ENCODE measurements around a stretch of chr14.

GRCh38 chr14:63295116-63295945 is 23.4 kb downstream of the GPHB5 start:
- RRBS, 2 experiments: no CpG with 5 or more reads among the region's 11 CpGs

DNA sequence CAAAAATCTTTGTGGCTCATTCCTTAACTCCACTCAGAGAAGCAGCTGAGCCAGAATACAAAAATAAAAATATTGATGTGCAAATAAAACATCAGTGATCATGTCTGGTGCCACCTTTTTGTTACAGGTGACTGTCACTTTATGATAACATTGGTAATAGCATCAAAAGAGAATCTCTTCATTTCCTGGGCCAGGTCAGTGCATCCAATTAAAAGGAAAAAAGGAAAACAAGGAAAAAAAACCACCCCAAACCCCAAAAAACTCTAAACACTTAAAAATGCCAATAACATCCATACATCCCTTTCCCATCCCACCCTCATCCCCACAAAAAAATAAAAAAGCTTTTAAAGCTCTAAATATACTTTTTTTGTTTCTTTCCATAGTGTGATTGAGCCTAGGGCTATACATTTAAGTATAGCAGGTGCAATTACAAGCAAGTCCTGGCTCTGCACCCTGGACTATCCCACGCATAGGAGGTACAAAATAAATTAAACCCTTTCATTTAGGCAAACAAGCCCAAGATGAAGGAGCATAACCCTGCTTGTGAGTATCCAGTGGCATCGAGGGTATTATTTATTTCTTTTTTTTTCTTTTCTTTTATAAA is 53.7 kb upstream of the GPHB5 start:
- RRBS, 2 experiments: no CpG with 5 or more reads among the region's 2 CpGs

DNA sequence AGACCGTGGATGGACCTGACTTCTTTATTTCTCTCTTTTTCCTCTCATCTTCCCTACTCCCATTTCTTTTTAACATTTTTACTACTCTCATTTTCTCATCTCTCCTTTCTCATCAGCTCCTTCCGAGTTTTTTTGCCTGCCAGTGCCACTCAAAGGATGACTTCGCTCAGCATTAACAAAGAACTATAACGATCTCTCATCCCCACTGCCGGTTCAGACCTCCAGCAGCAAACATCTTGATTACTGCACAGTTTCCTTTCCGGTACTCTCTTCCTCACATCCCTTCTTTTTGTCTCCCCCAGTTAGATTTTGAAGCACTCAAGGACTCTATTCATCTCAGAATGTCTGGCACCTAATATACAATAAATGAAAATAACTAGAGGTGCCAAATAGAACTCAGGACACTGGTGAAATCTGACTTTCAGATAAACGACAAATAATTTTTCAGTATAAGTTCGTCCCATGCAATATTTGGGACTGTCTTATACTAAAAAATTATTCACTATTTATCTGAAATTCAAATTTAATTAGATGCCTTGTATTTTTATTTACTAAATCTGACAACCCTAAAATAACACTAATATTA is 109.3 kb upstream of the GPHB5 start:
- RRBS, 2 experiments: 86% methylated on average over 1 of the region's 8 CpGs; no CpG with 5 or more reads in 1 of the 2 experiments

DNA sequence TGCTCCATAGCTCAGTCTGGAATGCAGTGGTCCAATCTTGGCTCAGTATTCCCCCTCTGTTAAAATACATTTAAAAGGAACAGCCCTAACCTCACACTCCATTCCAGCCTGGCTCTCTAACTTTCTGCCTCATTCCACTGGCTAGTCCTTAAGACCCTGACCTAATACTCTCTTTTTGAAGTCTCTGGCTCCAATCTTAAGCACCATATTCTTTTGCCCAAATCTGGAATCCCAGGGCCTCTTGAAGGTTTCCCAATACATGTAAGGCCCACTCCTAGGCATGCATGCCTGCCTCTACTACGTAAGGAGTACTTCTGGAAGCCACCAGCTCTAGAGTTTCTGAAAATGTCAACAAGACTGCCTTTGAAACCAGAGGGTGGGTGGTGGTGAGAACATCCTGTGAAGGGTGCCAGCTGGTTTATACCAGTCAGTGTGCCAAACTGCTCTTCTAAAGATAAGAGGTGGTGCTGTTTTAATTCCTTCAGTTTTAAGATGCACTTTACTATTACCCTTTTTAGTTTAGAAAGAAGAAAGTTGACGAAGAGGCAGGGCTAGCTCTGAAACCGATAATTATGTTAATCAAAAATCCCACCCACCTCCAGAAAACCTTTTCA is 8.6 kb upstream of the WDR89 start:
- RRBS, 2 experiments: no CpG with 5 or more reads among the region's 3 CpGs

DNA sequence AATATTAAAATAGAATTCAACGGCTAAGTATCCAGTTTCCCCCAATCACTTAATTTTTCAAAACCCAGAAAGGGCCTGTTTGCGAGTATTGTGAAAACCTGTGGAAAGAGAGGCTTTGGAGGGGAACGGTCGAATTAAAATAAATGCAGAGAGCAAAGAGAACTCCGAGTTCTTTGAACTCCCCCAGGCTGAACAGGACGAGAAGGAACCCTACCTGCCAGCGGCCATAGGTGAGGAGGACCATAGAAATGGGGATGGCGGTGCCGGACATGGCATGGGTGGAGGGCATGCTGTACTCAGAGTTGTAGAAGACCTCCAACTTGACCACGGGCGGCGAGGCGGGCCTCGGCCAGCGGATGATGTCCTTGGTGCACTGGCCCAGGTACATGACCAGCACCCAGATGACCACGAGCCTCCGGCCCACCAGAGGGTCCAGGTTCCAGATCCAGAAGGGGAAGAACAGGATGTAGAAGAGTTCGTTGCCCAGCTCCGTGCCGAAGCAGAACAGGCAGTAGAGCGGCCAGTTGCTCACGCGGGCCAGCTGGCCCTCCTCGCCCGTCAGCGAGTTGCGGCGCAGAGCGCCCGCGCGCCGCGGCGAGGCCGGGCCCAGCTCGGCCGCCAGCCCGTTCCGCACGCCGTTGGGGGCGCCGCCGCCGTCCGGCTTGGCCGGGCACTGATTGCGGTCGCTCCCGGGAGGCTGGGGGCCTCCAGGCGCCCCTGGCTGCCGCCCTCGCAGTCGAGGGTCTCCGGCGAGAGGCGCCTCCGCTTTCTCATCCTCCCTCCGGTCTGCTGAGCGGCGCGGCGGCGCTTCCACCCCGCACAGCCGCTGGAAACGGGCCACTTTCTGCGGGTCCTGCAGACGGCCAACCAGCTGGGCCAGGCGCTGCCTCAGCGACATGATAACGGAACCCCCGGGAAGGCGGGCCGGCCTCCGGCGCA is 549 bp downstream of the SGPP1 start:
- RRBS, 2 experiments: under 1 to 1% methylated on average over 20 of the region's 78 CpGs

DNA sequence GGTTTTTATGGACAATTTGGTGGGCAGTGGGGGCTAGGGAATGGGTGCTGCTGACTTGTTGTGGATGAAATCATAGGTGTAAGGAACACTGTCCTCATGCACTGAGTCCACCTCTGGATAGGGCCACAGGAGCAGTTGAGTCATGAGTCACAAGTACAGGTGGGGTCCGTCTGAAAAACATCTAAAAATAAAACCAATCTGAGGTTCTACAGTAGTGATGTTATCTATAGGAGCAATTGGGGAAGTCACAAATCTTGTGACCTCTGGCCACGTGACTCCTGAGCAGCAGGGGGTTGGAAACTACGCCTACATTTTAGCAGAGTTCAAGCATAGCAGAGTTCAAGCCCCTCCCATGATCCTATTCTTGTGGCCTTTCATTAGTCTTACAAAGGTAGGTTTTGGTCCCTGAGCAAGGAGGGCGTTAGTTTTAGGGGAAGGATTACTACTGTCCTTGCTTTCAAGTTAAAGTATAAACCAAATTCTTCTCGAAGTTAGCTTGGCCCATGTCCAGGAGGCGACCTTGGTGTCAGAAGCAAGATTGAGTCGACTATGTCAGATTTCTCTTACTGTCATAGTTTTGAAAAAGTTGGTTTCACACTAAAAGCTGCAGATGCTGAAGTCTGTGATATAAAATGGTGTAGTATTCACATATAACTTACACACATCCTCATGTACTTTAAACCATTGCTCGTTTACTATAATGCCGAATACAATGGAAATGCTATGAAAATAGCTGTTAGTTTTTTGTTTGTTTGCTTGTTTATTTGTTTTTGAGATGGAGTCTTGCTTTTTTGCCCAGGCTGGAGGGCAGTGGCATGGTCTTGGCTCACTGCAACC is 18.3 kb upstream of the SGPP1 start:
- RRBS, 2 experiments: no CpG with 5 or more reads among the region's 9 CpGs

GRCh38 chr14:63936613-63937498 is 84.1 kb downstream of the SYNE2 start:
- RRBS, 2 experiments: no CpG with 5 or more reads among the region's 11 CpGs

DNA sequence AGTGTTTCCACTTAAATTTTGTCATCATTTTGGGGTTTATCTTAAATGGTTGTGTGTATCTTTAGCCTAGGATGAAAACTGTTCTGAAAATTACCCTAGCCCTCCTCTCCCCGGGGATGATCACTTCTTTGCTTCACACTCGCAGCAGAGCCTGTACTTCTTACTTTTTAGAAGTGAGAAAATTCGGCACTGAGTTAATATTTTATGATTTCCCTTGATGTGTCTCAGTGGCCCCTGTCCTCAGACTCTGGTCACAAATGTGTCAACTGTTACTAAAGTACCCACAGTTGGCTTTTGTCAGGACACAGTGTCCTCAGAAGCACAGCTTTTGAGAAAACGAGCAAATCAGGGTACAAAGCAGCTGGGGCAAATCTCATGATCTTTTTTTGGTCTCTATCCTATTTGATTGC is 142.4 kb downstream of the SYNE2 start:
- RRBS, 2 experiments: no CpG with 5 or more reads among the region's 4 CpGs

GRCh38 chr14:64024740-64025551 is 172.1 kb downstream of the SYNE2 start:
- RRBS, 2 experiments: no CpG with 5 or more reads among the region's 2 CpGs

DNA sequence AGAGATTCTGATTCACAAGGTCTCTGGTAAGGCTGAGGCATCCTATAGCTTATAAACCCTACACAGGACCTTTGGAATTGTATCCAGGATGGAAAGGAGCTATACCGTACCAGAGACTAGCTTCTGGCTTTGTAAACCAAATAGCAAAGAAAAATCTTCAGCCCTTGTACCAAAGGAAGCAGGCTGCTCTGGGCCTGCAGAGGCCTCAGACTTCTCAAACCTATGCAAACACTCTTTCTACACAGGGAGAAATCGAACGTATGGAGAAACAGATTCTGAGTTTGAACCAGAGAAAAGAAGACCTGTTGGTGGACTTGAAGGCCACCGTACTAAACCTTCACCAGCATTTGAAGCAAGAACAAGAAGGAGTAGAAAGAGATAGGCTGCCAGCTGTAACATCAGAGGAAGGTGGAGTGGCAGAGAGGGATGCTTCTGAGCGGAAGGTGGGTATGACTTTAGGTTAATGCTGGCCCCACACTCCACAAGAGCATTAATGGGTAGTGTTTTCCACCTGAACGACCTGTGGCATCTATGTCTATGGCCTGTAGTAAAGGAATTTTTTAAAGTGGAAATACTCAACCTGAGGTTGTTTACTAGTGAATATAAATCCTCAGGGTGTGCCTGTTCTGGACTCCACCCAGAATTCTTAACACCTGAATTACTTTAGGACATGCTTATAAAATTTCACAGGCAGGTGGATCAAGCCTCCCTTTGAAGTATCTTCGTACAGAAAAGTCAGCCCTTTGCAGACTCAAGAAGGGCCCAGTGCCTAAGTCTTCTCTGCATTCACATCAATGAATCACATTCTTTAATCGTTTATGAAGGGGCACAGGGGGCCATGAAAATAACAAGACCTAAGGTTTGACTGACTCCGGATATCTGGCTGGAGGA is 196.2 kb downstream of the ESR2 start:
- RRBS, 2 experiments: no CpG with 5 or more reads among the region's 9 CpGs

DNA sequence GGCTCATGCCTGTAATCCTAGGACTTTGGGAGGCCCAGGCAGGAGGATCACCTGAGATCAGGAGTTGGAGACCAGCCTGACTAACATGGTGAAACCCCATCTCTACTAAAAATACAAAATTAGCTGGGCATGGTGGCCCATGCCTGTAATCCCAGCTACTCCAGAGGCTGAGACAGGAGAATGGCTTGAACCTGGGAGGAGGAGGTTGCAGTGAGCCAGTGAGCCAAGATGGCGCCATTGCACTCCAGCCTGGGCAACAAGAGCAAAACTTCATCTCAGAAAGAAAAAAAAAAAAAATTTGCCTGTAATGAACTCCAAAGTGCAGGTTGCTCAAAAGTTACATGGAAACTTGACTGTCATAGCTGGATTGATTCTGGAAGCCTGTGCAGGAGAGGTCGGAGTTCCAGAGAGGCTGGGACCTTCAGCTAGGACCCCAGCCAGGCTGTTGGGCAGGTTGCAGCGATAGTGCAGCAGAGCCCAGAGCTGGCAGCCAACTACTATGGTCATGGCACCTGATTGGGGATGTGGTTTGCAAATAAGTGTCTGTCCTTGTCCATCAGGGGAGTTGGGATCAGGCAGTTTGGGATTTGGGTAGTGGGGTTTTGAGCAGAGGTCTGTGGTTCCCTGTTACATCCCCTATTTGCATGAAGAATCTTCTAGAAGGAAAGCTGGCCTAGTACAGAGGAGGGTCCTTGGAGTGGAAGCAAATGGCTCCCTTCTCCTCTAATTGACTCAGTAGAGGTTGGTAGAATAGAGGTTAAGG is 5.2 kb downstream of the MTHFD1 start:
- RRBS, 2 experiments: no CpG with 5 or more reads among the region's 3 CpGs

GRCh38 chr14:64465647-64465818 is 234 bp downstream of the AKAP5 start:
- RRBS, 2 experiments: no CpG with 5 or more reads among the region's 15 CpGs

DNA sequence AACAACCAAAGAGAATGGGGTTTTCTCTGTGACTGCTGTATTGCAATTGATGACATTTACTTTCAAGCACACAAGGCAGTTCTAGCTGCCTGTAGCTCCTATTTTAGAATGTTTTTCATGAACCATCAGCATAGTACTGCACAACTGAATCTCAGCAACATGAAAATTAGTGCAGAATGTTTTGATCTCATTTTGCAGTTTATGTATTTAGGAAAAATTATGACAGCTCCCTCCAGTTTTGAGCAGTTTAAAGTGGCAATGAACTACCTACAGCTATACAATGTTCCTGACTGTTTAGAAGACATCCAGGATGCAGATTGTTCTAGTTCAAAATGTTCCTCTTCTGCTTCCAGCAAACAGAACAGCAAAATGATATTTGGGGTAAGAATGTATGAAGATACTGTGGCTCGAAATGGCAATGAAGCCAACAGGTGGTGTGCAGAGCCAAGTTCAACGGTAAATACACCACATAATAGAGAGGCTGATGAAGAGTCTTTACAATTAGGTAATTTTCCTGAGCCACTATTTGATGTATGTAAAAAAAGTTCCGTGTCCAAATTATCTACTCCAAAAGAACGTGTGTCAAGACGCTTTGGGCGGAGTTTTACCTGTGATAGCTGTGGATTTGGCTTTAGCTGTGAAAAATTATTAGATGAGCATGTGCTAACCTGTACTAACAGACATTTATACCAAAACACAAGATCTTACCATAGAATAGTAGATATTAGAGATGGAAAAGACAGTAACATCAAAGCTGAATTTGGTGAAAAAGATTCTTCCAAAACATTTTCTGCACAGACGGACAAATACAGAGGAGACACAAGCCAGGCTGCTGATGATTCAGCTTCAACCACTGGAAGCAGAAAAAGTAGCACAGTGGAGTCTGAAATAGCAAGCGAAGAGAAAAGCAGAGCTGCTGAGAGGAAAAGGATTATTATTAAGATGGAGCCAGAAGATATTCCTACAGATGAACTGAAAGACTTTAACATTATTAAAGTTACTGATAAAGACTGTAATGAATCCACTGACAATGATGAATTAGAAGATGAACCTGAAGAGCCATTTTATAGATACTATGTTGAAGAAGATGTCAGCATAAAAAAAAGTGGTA is 17.3 kb downstream of the ZBTB1 start:
- RRBS, 2 experiments: no CpG with 5 or more reads among the region's 8 CpGs

DNA sequence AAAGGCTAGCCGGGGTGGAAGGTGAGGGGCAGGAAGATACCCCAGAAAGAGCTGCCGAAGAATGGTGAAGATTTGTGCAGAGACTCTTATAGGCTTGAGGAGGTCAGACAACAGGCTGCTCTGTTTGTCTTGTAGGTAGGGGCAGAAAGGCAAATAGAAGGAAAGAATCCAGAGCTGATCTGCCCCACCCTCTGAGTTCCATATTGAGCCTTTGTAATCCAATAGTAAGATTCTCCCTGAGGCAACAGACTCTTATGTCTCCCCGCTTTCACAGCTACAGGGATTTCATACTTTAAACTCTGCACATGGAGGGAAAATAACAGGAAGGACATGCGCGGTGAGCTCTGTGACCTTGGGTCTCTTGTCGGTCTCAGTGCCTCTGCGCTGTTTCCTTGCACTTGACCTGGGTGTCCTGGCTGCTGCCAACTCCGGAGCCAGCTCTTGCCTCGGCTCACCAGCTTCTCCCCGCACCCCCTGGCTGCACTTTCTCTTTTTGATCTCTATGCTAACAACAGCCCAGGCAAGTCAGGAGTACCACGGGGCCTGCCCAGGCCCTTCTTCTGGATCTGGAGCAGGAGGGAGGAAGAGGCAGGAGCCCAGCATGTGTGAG is 75.7 kb downstream of the PPP1R36 start:
- RRBS, 2 experiments: no CpG with 5 or more reads among the region's 11 CpGs

DNA sequence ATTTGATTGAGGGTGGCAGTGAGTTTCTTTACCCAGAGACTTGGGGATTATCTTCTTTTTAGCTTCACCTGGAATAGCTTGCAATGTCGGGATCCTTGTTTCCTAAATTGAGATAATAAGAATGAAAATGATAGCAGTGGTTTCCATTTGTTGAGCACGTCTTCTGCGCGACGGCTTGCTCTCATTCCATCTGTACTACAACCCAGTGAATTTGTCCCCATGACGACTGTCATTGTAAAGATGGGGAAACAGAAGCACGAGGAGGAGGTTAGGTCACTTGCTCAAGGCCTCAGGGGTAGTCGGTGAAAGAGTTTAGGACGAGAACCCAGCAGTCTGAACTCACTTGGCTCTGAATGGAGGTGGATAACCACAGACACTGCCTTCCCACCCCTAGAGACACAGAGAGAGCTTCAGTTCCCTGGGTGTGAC is 31.0 kb upstream of the PLEKHG3 start:
- RRBS, 2 experiments: no CpG with 5 or more reads among the region's 9 CpGs

GRCh38 chr14:64702951-64703588 is 1.2 kb upstream of the PLEKHG3 start:
- RRBS, 2 experiments: no CpG with 5 or more reads among the region's 27 CpGs

DNA sequence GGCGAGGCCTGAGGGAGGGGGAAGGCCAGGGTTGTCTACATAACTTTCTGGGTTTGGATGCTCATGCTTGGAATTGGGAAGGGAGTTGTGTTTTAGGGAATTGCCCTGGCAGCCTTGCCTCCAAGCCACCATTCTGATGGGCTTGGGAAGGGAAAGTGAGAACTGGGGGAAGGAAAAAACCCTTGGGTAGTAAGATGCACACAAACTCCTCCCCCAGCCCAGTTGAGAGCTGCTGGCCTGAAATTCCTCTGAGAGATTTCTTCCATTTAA is 13.0 kb downstream of the PLEKHG3 start:
- RRBS, 2 experiments: no CpG with 5 or more reads among the region's 1 CpG

GRCh38 chr14:64721320-64722282 is 17.4 kb downstream of the PLEKHG3 start:
- RRBS, 2 experiments: no CpG with 5 or more reads among the region's 17 CpGs

DNA sequence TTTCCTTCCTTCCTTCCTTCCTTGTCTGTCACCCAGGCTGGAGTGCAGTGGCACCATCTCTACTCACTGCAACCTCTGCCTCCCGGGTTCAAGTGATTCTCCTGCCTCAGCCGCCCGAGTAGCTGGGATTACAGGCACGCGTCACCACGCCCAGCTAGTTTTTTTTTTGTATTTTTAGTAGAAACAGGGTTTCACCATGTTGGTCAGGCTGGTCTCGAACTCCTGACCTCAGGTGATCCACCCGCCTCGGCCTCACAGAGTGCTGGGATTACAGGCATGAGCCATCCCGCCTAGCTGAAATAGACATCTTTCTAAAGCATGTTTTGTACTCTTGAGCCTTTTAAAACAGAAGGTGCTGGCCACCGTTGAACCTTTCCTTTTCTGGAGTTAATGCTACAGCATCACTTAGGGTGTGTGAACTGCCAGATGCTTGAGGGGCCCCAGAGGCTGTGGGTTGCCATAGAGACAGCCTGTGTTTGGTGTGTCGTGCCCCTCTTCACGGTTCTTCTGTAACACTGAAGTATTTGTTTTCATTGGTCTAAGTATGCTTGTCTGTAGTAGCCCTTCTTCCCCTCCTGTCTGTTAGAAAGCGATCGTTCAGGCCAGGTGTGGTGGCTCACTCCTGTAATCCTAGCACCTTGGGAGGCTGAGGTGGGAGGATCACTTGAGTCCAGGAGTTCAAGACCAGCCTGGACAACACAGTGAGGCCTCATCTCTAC is 30.7 kb downstream of the PLEKHG3 start:
- RRBS, 2 experiments: no CpG with 5 or more reads among the region's 15 CpGs

- RRBS, 2 experiments: no CpG with 5 or more reads among the region's 19 CpGs
Observed at GRCh38 chr14:64762079-64763109, 58.2 kb downstream of the PLEKHG3 start.

Data from NT2/D1 (cell line).